Karpas-422 (cell line): ENCODE results near the genes LIME1, ZBTB46, SAMD10, RGS19 and LKAAEAR1.

- PRO-cap = no peak
- RAMPAGE, long total RNA = no peak
Measured at GRCh38 chr20:63728284-63728907, 8.1 kb upstream of the LIME1 start.

DNA sequence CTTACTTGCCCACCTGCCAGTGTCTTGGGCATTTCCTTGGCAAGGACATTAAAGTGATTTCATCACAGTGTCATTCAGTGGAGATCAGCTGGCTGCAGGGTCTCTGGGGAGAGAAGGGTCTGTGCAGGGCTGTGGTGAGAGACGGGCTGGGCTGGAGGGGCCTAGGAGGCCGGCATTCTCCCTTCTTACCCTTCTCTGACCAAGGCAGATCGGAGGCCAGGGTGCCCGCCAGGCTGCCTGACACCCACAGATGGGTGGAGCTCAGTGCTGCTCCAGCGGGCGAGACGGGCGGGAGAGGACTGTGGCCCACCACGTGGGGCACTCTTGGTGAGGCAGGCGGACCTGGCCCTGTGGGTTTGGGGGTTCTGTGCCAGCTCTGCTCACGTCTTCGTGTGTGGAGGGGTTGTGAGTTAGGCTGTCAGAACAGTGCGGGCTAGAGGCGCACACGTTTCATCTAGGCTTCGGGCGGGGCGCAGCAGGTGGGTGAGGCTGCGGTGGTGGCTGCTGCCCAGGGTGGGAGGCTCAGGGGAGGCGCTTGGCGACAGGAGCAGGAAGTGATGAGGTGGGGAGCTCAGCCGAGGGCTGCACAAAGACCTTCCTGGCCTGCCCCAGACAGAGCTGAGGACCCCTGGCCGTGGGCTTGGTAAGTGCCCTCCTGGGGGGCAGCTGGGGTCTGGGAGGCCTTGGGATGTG, at the start of gene LIME1:
LIME1 (plus strand) TSS at position 595 of the 693 bp plus-strand sequence.
- PRO-cap = no peak
- RAMPAGE, long total RNA = no peak

- PRO-cap = no peak
- RAMPAGE, long total RNA = no peak
Measured at GRCh38 chr20:63767532-63767940, 28.0 kb downstream of the SLC2A4RG start.

- PRO-cap = no peak
- RAMPAGE, long total RNA = no peak
Measured at GRCh38 chr20:63830832-63831993, at the start of gene ZBTB46. Gene ZBTB46 (minus strand): TSS chr20:63831264.

DNA sequence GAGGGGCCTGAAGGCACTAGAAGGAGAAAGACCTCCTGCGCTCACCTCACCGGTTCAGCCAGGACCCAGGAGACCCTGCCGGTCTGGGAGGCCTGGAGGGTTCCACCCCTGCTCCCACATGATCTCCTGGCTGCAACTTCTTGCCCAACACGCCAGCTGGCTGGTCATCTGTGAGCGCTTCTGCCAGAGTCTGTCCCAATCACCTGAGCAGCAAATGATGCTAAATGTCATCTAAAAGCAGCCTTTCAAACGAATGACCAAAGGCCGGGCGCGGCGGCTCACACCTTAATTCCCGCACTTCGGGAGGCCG, 12.8 kb upstream of the ABHD16B start:
- PRO-cap = no peak
- RAMPAGE, long total RNA = no peak

GRCh38 chr20:63978332-63979359, 796 bp downstream of the SAMD10 start:
- PRO-cap = no peak
- RAMPAGE, long total RNA = no peak

- PRO-cap = no peak
- RAMPAGE, long total RNA = no peak
Measured at GRCh38 chr20:63979360-63979798, at the start of gene SAMD10. Gene SAMD10 (minus strand): TSS chr20:63979642.

- PRO-cap = no peak
- RAMPAGE, long total RNA = no peak
Measured at GRCh38 chr20:64025728-64026138, 10.2 kb upstream of the C20orf204 start.

GRCh38 chr20:64070259-64070603, 7.2 kb downstream of the TCEA2 start:
- PRO-cap = no peak
- RAMPAGE, long total RNA = no peak

DNA sequence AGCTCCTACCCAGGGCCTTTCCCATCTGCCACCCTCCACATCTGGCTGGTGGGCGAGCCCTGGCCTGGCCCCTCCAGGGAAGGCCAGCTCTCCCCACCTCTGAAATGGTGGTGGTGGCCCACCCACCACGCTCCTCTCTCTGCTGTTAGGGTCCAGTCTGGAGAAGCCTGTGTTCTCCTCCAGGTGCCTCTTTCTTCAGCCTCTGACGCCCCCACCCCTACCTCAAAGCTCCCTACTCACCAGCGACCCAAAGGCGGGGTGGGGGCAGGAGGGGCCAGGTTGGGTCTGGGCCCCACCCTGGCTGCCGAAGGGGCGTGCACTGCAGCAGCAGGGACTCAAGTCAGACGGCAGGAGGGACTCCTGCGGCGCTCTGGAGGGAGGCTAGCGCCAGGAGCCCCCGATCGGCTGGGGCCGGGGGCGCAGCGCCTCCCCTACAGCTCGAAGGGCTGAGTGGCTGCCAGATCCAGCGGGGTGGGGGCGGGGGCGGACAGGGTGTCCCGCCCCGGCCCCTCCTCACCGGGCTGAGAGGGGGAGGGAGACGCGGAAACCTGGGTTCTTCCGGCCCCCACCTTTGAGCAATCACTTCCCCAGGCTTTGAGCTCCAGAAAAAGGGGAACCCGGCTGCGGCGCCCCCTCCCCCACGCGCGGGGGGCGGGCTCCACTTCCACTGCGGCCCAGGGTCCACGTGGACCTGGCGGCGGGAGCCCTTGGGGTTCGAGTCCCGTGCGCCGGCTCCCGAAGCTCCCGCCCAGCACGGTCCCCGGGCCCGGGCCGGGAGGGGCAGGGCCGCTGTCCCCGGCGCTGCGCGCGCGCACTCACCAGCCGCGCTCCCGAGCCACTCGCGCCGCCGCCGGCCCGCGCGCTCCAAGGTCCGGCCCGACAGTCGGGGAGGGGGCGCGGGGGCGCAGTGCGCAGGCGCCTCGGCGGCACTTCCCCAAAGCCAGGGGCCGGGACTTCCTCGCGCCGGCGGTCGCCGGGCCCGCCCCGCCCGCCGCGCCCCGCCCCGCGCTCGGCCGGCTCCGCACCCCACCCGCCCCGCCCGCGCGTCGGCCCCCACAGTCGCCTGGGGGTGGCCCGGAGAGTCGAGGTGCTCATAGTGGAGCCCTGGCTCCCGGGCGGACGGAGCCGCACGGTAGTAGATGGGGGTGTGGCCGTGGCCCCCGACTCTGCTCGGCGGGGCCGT, at the start of gene RGS19:
RGS19 (minus strand) TSS at position 465 of the 1,183 bp plus-strand sequence.
- PRO-cap = unidirectional peak, minus-strand start at position 224 of the sequence; unidirectional peak, minus-strand start at position 435 of the sequence; bidirectional peak, plus-strand start at position 1,056 of the sequence, minus-strand start at position 841 of the sequence
- RAMPAGE, long total RNA = no peak

DNA sequence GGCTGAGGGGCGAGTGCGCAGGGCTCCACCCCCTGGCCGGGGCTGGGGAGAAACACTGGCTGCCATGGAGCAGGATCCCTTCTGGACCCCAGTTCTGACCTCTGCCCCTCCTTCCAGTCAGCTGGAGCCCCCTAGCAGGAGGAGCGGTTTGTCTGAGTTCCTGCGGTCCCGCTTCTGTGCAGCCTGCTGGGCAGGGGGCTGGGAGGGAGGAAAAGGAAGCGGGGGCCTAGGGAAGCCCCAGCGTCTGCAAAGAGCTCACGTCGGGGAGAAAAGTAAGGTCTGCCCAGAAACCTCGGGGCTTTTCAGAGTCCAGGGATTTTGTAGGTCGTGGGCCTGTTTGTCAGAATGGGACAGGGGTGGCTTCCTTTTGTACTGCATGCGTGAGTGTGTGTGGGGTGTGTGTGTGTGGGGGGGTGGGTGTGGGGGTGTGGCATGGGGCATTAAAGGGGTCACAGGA, 1.8 kb downstream of the LKAAEAR1 start:
- PRO-cap = no peak
- RAMPAGE, long total RNA = no peak

GRCh38 chr20:64083220-64084462, at the start of gene LKAAEAR1:
Gene LKAAEAR1 (minus strand): TSS chr20:64084398.
- PRO-cap = no peak
- RAMPAGE, long total RNA = no peak

- PRO-cap = no peak
- RAMPAGE, long total RNA = no peak
Measured at GRCh38 chr20:64212687-64213094, 42.9 kb upstream of the PCMTD2 start.

DNA sequence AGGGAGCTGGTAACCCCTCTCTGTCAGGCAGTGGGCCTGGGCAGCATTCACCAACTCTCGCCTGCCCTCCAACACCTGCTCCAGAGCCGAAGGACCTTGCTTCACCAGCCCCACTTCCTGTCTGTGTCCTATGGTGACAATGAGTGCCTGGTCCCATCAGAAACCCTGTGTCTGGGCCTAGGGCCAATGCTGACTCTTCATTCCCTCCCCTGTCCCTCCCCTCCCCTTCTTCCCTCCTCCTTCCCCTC, 22.7 kb upstream of the PCMTD2 start:
- PRO-cap = no peak
- RAMPAGE, long total RNA = no peak

DNA sequence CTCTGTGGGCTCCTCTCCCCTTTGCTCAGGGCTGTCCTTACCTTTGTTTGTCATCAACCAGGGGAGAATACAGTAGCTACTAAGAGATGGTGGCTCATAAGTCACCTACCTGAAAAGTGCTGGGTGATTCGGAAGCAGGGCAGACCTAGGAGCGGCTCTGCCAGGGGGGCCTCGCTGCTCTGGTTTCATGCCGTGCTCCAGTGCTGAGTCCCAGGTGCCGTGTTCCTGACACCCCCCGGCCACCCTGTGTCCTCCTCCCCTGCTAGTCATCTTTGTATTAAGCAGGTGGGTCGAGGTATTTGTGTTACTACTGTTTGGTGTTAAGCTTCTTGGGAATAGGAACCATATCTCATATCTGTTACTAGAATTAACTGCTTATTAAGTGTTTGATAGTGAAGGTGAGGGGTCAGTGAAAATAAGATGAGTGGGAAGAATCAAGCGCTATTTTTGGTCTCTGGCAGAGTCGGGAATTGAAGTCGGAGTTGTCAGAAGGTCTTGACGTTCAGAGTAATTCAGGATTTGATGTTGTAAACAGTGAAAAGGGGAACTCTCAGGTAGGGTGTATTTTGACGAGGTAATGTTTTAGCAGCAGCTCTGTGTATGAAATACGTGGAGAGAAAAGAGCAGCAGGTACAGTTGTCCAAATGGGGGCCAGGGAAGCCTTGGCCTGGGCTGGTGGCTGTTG, 7.3 kb downstream of the PCMTD2 start:
- PRO-cap = no peak
- RAMPAGE, long total RNA = no peak

DNA sequence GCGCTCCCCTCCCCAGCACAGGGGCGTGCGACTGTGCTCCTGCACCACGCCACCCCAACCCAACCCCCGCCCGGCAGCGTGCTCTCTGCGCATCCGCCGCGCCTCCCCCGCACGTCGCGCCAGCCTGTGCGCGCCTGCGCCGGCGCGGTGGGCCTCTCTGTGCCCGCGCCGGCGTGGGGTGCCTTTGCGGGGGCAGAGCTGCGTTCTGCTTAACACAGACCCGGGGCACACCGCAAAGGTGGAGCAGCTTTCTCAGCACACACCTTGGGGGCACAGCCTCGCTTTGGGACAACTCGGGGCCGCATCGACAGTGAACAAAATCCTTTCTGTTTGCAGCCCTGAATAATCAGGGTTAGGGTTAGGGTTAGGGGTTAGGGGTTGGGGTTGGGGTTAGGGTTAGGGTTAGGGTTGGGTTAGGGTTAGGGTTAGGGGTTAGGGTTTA, 30.8 kb downstream of the PCMTD2 start:
- PRO-cap = no peak
- RAMPAGE, long total RNA = no peak